Cardiac fibroblast (primary cell): Measurements from ENCODE around the genes POU1F1, CSNKA2IP, OR5K2 and GPR15.

DNA sequence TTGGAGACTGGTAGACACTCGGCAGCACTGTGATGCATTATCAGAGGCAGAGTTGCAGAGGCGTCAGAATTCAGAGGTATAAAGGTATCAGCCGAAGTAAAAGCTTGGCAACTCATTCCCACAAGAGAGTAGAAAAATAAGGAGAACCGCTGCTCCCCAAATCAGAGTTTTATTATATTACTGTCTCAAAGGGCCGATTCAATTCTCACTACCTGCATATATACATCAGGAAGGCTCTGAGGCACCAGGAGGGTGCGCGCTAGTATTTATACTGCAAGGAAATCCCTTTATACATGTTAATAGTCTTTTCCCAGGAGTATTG lies at the start of gene POU1F1:
POU1F1 (minus strand) TSS at position 238 of the 322 bp plus-strand sequence.
- RRBS, result no CpG with 5 or more reads among the region's 7 CpGs

- RRBS, result no CpG with 5 or more reads among the region's 2 CpGs
Observed at GRCh38 chr3:88338154-88338665, at the start of gene CSNKA2IP. Gene CSNKA2IP, plus strand, starts transcription at chr3:88338456.

GRCh38 chr3:88774844-88775044 lies 332.7 kb upstream of the EPHA3 start:
- RRBS, result no CpG with 5 or more reads among the region's 1 CpG

GRCh38 chr3:93876833-93877440 lies 96.8 kb downstream of the PROS1 start:
- RRBS, result no CpG with 5 or more reads among the region's 5 CpGs

DNA sequence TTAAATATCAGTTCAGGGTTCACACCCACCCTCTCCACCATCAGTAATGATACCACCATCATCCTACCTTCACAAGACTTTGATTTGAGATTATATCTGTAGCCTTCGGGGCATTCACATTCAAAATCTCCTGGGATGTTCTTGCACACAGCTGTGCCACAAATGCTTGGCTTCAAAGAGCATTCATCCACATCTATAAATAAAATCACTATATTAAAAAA lies 73.0 kb downstream of the PROS1 start:
- RRBS, result no CpG with 5 or more reads among the region's 1 CpG

DNA sequence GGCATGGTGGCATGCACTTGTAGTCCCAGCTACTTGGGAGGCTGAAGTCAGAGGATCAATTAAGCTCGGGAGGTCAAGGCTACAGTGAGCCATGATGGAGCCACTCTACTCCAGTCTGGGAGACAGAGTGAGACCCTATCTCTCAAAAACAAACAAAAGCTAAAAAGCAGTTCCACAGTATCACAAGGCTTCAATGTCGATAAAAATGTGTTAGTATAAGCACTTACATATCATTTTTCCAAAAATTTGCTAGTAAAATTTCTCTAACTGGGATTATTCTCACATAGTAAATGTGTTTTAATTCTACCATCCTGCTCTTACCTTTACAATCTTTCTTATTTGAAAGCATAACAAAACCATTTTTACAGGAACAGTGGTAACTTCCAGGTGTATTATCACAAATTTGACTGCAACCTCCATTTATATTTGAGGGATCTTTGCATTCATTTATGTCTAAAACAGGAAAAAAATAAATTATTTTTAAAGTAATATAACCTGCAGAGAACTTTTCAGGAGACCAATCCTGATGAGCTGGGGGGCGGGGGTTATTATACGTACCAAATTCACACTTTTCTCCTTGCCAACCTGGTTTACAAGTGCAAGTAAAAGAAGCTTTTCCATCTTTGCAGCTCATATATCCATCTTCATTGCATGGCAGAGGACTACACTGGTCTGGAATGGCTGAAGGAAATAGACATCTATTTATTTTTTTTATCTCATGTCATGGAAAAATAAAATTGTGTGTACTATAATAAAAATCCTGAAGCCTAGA lies 68.0 kb downstream of the PROS1 start:
- RRBS, result no CpG with 5 or more reads among the region's 4 CpGs

DNA sequence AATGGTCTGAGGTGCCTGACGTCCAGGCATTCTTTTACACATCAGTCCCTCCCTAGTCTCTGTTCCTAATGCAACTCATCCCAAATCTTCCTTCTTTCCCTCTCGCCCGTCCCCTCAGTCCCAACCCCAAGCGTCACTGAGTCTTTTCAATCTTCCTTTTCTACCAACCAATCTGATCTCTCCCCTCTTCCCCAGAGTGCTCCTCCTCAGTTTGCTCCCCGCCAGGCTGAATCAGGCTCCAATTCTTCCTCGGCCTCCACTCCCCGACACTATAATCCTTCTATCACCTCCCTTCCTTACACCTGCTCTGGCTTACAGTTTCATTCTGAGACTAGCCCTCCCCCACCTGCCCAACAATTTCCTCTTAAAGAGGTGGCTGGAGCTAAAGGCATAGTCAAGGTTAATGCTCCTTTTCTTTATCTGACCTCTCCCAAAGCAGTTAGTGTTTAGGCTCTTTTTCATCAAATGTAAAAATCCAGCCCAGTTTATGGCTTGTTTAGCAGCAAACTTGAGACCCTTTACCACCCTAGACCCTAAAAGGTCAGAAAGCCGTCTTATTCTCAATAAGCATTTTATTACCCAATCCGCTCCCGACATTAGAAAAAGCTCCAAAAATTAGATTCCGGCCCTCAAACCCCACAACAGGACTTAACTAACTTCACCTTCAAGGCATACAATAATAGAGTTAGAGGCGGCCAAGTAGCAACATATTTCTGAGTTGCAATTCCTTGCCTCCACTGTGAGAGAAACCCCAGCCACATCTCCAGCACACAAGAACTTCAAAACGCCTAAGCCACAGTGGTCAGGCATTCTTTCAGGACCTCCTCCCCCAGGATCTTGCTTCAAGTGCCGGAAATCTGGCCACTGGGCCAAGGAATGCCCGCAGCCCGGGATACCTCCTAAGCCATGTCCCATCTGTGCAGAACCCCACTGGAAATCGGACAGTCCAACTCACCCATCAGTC lies 34.2 kb downstream of the PROS1 start:
- RRBS, result no CpG with 5 or more reads among the region's 17 CpGs

DNA sequence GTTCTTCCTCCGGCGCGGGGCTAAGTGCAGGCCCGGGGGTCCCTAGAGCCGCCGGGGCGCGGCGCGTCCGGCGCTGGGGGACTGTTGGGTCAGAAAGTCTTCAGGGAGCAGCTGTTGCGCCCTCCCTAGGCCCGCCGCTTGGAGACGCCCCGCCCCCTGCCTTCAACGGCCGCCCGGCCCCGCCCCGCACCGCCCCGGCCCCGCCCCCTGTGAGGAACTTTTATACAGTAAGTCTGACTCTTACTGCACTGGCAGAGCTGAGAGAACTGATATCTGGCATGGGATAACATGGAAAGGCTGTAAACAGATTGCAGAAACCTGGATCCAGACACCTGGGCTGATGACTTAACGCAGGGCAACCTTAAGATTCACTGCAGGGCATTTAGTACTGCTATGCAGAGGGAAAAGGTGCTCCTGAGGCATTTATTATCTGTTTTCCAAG lies 283.0 kb upstream of the ARL6 start:
- RRBS, result no CpG with 5 or more reads among the region's 26 CpGs

DNA sequence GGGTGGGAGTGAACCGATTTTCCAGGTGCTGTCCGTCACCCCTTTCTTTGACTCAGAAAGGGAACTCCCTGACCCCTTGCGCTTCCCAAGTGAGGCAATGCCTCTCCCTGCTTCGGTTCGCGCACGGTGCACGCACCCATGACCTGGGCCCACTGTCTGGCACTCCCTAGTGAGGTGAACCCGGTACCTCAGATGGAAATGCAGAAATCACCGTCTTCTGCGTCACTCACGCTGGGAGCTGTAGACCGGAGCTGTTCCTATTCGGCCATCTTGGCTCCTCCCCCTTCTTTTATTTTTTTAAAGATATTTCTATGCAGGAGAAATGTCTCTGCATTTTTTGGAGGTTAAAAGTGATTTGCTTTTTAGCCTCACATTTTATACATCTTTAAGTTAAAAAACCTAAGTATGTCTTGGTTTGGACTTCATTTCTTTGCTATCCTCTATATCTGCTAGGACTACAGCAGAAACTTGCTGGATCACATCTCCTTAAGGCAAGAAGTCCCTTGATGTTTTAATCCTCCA lies 61.7 kb downstream of the RIOX2 start:
- RRBS, result no CpG with 5 or more reads among the region's 14 CpGs

GRCh38 chr3:98039170-98039985 lies 4.3 kb upstream of the GABRR3 start:
- RRBS, result no CpG with 5 or more reads among the region's 13 CpGs

- RRBS, result no CpG with 5 or more reads among the region's 17 CpGs
Observed at GRCh38 chr3:98325010-98325676, 28.5 kb upstream of the OR5K4 start.

GRCh38 chr3:98497490-98497957 lies at the start of gene OR5K2:
Gene OR5K2, plus strand, starts transcription at chr3:98497681.
- RRBS, result no CpG with 5 or more reads among the region's 4 CpGs

DNA sequence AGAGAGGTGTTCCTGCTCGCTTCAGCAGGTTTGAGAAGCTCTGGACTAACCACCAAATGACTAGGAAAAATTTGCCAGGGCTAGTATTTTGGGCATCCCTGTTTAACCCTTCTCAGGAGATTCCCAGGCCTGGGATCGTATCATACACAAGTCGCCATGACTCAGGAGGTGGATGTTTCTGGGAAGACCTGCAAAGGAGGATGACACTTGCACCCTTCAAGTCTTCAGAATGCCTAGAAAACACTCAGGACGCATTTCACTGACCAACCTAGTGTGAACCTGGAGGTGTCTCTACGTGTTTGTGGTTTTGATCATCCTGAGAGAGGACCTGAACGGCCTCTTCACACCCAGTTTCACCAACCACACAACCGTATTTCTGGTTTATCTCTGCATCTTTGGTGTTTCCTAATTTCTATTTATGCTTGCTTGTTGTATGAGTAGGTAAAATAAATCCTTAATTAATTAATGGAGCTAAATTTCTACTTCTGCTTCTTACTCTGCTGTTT lies 2.8 kb upstream of the CLDND1 start:
- RRBS, result no CpG with 5 or more reads among the region's 7 CpGs

DNA sequence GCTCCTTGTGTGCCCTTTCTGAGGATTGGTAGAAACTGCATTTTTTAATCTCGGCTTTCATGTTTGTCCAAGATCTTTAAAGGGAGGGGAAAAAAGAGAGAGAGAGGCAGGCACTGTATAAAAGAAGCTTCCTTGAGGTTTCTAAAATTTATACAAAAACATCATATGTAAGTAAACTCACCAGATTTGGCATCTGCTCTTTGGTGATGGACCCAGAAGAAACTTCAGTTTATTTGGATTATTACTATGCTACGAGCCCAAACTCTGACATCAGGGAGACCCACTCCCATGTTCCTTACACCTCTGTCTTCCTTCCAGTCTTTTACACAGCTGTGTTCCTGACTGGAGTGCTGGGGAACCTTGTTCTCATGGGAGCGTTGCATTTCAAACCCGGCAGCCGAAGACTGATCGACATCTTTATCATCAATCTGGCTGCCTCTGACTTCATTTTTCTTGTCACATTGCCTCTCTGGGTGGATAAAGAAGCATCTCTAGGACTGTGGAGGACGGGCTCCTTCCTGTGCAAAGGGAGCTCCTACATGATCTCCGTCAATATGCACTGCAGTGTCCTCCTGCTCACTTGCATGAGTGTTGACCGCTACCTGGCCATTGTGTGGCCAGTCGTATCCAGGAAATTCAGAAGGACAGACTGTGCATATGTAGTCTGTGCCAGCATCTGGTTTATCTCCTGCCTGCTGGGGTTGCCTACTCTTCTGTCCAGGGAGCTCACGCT lies at the start of gene GPR15:
GPR15 (plus strand) TSS at position 151 of the 733 bp plus-strand sequence.
- RRBS, result no CpG with 5 or more reads among the region's 11 CpGs

GRCh38 chr3:98733523-98734333 lies 29.4 kb upstream of the ST3GAL6 start:
- RRBS, result no CpG with 5 or more reads among the region's 26 CpGs

- RRBS, result no CpG with 5 or more reads among the region's 6 CpGs
Observed at GRCh38 chr3:98782944-98783321, 19.8 kb downstream of the ST3GAL6 start.

- RRBS, result no CpG with 5 or more reads among the region's 5 CpGs
Observed at GRCh38 chr3:98784140-98784657, 21.1 kb downstream of the ST3GAL6 start.

DNA sequence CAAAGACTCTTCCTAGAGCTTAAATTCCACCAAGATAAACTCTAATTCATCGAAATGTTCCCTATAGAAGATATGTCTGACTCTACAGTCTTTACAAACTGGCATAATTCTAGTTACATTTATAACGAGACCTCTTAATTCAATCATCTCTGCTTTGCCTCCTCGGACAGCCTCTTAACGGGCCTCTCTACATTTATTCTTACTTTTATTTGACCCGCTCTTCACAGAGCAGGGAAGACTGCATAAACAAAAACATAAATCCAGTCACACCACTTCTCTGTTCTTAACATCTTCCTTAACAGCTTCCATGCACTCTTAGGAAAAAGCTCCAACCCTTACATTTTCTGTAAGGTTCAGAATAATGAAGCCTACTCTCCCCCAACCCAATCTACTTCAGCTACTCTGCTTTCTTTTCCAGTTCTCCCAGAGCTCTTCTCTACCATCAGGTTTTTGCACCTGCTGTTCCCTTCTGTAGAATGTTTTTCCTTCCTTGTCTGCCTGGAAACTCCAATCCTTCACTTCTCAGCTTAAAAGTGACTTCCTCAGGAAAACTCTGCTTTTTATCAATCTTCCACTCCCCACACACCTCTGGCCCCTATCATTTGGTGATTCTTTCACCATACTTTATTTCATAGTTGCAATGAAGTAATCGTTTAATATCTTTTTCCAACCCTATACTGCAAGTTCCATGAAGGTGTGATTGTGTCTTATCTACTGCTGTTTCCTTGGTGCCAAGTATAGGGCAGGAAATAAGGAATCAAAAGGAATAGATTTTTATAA lies 55.9 kb downstream of the DCBLD2 start:
- RRBS, result no CpG with 5 or more reads among the region's 6 CpGs